Fallopian tube (tissue), 1 donor: ENCODE measurements around the genes ENKUR and ACBD5.

DNA sequence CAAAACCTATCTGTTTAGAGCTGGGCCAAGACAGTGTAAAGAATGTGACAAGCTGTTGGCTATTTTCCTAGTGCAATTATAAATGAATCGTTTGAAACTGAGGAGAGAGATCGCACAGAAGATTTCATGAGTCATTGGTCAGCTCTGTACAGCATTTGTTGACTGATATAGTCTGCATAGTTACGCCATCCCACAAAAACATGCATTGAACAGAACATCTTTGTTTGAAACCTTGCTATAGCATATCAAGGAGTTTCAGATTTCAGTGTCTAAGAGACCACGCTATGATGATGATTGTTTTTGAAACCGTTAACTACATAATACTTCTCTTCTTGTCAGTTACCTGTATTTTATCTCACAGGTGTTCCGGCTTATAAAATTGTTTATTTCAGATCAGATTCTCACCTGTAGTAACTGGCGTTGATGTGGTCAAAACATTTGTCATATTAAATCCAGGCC is 1.3 kb upstream of the C10orf67 start:
- PRO-cap = bidirectional peak, plus-strand start at position 346 of the sequence, minus-strand start at position 150 of the sequence

GRCh38 chr10:23446624-23447354 is 7.9 kb downstream of the OTUD1 start:
- PRO-cap = no peak

DNA sequence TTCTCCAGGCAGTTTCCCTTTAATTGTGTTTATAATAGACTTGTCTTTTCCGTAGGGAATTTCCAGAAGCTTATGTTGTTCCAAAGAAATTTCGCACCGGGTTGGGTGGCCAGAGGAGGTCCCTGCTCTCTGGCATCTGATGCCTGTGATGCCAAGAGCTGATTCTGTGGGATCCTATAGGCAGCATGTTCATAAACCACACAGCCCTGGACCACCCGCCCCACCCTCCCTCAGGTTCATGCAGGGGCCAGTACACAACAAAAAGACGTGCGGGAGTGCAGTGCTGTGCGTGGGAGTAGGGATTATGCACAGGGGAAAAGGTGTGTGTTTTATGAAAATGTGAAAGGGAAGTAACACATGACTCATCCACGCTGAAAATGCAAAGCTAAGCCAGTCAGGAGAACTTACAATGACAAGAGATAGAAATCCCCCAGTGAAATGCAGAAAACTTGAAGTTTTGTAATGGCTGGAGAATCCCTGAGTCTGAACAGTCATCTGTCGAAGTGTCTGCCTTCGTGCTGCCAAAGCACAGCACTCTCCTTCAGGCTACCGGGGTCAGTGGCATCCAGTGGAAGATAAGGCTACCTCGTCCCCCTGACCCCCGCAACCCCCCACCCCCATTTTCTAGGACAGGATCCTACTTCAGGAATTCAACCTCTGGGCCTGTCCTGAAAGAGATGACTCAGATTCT is 1.1 kb downstream of the KIAA1217 start:
- PRO-cap = bidirectional peak, plus-strand start at position 382 of the sequence, minus-strand start at position 166 of the sequence

GRCh38 chr10:24237605-24238410 is 28.9 kb downstream of the KIAA1217 start:
- PRO-cap = bidirectional peak, plus-strand start at chr10:24237888, minus-strand start at chr10:24237843; bidirectional peak, plus-strand start at chr10:24238155, minus-strand start at chr10:24238136

GRCh38 chr10:24277682-24278430 is 68.9 kb downstream of the KIAA1217 start:
- PRO-cap = no peak

DNA sequence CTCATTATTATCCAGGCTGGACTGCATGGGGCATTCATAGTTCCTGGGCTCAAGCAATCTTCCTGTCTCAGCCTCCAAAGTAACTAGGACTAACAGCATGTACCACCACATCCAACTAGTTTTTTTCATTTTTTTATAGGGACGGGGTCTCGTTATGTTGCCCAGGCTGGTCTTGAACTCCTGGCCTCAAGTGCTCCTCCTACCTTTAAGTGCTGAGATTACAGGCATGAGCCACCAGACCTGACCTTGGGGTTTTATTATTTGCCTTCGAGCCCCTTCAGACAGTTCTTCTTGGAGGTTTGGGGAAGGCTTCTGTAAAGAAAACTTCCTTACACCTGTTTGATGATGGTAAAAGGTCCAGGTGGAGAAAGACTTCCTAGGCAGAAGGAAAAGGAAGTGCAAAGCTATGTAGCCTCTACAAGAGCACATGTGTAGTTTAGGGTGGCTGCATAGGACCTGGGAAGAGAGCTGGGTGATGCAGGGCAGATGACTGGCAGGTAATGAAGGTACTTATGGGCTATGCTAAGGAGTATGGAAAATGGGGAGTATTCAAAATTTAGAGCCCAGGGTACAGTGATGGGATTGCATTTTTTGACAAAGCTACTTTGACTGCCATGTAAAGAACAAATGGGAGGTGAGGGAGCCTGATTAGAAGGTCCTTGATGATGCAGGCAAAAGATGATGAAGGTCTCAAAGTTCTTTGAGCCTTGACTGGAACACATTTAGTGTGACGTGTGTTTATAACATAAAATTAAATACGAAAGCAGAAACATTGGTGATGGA is 95.6 kb downstream of the KIAA1217 start:
- PRO-cap = no peak

DNA sequence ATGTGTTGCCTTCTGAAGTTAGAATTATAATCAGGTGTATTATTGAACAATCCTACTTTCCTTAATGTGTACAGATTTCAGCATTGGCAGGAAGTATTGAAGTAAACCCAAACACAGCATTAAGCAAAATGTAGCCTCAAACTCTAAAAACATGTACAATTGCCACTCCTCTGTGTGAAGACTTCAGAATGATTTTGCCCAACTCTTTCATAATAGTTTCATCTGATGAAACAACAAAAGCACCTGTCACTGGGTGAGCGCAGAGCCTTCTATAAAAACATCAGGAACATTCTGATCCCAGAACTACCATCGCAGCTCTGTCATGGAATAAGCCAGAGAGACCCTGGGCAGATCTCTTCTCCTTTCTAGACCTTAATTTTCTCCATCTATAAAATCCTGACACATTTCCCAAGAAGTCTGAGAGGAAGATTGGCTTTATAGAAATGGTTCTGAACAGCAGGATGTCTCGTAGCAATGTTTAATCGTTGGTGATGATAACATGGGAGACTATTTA is 197.8 kb downstream of the KIAA1217 start:
- PRO-cap = no peak

DNA sequence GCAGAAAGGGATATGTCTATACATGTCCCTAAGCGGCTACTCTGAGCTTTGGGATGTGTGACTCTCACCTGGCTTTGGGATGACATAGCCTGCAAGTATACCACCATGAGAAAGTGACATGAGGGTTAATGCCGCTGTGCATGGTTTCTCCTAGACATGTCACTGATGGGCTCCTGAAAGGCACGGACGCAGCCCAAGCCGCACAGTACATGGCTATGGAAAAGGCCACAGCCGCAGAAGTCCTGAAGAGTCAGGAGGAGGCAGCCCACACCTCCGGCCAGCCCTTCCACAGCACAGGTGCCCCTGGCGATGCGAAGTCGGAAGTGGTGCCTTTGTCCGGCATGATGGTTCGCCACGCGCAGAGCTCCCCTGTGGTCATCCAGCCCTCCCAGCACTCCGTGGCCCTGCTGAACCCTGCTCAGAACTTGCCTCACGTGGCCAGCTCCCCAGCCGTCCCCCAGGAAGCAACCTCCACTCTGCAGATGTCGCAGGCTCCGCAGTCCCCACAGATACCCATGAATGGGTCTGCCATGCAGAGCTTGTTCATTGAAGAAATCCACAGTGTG is 199.4 kb downstream of the ARHGAP21 start:
- PRO-cap = no peak

DNA sequence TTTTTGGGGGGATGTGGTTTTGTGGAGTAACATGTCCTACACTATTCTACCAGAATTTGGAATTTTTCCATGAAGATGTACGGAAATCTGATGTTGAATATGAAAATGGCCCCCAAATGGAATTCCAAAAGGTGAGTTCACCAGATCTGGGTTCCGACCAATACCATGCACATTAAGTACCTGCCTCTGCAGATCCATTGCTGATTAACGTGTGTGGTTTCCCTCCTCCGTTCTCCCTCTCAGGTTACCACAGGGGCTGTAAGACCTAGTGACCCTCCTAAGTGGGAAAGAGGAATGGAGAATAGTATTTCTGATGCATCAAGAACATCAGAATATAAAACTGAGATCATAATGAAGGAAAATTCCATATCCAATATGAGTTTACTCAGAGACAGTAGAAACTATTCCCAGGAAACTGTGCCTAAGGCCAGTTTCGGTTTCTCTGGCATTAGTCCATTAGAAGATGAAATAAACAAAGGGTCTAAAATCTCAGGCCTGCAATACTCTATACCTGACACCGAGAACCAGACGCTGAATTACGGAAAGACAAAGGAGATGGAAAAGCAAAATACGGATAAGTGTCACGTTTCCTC is 181.0 kb downstream of the ARHGAP21 start:
- PRO-cap = unidirectional peak, plus-strand start at position 506 of the sequence

GRCh38 chr10:24762935-24763422 is 39.3 kb upstream of the ARHGAP21 start:
- PRO-cap = no peak

GRCh38 chr10:25015838-25016807 is at the start of gene ENKUR:
TSS of gene ENKUR (minus strand) at chr10:25016158.
- PRO-cap = bidirectional peak, plus-strand start at chr10:25016180, minus-strand start at chr10:25016094; bidirectional peak, plus-strand start at chr10:25016658, minus-strand start at chr10:25016434

DNA sequence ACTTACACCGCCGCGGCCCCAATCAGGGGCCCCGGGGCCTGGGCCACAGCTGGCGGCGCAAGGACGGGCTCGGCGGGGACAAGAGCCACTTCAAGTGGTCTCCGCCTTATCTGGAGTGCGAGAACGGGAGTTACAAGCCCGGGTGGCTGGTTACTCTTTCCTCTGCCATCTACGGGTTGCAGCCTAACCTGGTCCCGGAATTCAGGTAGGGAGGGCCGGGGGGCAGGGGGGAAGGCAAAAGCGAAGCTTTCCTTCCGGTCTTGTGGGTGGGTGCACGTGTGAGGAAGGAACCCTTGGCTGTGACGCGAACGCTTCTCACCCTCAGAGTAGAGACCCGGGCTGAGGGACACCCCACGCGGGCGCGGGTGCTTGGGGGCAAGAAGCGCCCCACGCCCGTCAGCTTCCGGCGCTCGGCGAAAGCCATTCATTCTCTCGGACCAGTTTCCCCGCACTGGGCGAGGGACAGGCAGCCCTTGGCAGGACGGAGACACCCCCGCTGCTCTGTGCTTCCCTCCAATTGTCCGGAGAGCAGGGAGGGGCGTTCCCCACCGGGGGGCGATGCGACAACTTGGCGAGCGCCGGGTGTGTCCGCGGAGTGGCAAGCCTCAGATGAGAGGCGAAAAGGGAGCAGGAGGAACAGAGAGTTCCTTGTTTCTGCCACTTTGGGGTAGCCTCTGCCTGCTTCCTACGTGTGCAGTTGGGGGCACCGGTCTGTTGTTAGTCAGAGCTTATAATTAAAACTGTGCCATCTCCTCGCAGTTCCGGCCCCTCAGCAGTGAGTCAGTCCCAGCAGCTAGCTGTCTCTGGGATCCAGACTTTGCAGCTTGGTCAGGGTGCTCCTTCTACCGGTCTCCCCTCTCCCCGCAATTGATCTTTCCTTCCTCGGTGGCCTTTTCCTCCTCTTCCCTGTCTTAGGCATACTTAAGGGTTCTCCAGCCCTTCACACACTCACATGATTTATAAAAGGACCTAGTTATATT is 1.6 kb downstream of the GPR158 start:
- PRO-cap = no peak

DNA sequence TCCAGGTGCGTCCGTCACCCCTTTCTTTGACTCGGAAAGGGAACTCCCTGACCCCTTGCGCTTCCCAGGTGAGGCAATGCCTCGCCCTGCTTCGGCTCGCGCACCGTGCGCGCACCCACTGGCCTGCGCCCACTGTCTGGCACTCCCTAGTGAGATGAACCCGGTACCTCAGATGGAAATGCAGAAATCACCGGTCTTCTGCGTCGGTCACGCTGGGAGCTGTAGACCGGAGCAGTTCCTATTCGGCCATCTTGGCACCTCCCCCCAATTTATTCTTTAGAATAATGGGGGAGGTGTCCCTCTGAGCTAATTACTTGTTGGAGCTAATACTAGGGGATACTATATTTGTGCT is 78.3 kb downstream of the GPR158 start:
- PRO-cap = no peak

DNA sequence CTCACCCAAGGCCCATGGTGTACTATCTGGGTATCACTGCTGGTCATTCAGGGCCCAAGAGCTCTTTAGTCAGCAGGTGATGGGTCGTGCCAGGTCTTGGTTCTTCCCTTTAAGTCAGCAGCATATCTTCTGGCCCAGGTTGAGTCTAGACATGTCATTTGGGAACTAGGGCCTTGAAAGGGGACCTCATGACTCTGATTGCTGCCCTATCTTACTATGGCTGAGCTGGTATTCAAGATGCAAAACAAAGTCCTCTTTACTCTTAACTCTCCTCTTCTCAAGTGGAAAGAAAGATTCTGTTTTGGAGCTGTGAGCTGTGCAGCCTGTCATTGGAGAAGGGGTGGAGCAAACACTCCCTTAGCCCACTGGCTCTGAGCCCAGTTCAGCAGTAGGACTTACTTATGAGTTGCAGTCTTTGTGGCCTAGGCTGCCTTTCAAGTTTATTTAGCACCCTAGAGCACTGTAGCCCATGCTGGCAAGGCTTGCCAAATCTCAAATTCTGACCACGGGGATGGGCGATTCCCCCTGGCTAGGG is 110.0 kb downstream of the MYO3A start:
- PRO-cap = no peak

DNA sequence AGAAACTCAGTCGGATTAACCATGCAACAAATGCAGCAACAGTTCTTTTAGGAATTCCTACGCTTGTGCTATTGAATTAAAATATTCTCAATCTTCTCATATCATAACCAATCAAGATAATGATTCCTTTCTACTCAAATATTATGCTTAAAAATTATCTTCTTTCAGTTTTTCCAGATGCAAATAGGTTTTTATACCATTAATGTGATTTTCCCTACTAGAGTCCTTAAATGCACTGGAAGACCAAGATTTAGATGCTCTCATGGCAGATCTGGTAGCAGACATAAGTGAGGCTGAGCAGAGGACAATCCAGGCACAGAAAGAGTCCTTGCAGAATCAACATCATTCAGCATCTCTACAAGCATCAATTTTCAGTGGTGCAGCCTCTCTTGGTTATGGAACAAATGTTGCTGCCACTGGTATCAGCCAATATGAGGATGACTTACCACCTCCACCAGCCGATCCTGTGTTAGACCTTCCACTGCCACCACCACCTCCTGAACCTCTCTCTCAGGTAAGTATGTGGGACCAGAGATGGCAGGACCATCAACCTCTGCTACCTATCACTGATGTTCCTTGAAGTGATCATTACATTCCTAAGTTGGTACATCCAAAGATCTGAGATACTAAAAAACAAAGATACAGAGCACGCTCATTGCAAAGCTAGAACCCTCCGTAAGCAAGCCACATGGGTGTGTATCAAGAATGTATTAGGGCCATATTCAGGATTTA is 62.6 kb downstream of the APBB1IP start:
- PRO-cap = no peak

DNA sequence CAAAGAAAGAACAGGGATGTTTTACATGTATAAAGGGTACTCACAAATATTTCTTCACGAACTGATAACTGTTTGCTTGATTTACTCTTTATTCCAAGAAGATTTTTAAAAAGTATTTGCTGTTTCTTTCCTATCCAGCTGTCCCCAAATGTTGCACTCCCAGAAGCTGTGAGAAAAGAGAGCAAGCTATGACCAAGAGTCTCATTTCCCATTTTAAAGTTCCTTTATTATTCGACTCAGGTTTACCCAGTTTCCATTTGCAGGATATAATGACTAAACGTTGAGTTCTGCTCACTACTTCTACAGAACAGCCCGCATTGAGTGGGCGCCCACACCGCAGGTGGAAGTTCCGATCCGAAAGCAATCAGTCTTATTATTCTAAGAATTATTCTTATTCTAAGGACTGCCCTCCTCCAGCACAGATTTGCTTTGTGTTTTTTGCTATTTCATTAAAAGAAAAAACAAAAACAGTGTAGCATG is 90.8 kb downstream of the APBB1IP start:
- PRO-cap = no peak

GRCh38 chr10:26682719-26683490 is 14.6 kb upstream of the PDSS1 start:
- PRO-cap = no peak

- PRO-cap = no peak
Measured at GRCh38 chr10:26714604-26715267, 17.2 kb downstream of the PDSS1 start.

DNA sequence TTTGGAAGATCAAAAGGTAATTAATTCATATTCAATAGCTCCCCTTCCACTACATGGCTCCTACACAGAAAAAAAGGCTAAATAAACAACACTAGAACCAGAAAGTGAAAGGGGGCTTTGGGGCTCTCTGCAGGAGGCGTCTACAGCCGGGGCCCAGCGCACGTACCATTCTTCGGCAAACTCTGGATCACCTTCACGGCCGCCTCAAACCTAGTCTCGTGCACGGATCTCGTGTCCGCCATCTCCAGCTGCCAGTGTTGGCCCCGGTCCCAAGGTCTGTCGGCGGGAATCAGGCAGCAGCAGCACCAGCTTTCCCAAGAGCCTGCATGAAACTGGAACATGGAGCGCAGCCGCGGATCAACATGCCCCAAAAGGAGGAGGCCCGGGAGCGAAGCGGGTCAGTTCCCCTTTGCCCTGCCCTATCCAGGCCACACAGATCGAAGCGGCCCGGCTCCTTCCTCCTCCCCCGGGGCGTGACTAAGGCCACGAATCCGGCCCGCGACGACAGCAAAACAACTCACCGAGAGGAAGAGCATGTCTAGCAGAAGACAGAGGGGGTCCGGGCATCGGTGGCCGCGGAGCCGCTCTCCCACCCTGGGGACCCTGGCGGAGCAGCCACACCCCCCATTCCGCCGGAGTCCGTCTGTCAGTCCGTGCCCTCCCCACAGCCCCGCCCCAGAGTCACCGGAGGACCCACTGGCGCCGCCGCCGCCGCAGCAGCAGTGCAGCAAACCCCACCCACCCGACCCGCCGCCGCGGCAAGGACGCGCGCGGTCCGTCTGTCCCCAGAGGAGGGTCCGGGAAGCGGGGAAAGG is at the start of gene ACBD5:
Gene ACBD5 (minus strand): TSS at position 645 of the 815 bp plus-strand sequence.
- PRO-cap = bidirectional peak, plus-strand start at position 544 of the sequence, minus-strand start at position 334 of the sequence; bidirectional peak, plus-strand start at position 722 of the sequence, minus-strand start at position 645 of the sequence

GRCh38 chr10:27242515-27243774 is 2.3 kb upstream of the ACBD5 start:
- PRO-cap = bidirectional peak, plus-strand start at chr10:27243063, minus-strand start at chr10:27243037